Psoas muscle (tissue), 2 donors: Measurements from ENCODE around the gene TRMO.

- PRO-cap, 2 experiments = no peak in any of the 2 experiments
Measured at GRCh38 chr9:96391044-96391709, 7.7 kb upstream of the SLC35D2 start.

GRCh38 chr9:96417056-96417646, 1.0 kb downstream of the ZNF367 start:
- PRO-cap, 2 experiments = peak in 2 of 2 experiments; most common plus-strand start chr9:96417485 (in 2); most common minus-strand start chr9:96417445 (in 2)

DNA sequence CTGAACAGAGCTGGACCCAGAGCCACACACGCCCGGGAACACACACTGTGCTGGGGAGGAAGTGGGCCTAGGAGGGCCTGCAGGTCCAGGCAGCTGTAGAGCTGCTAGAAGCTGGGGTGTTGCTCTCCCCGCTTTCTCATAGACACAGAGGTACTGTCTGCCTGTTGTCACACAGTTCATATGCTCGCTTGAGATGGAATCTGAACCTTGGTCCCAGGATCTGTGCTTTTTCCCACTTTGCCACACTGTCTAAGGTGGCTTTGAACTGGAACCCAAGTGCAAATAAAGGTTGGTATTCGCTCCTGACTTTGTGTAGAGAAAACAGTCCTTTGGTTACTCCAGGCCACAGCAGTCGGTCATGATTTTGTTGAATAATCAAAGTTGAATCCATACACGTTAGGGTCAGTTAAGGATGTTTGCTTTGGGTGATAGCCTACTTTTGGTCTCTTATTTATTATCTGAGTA, 41.1 kb downstream of the HABP4 start:
- PRO-cap, 2 experiments = no peak in any of the 2 experiments

GRCh38 chr9:96796686-96797308, 18.9 kb upstream of the ZNF510 start:
- PRO-cap, 2 experiments = no peak in any of the 2 experiments

- PRO-cap, 2 experiments = no peak in any of the 2 experiments
Measured at GRCh38 chr9:96937632-96938236, 9.1 kb downstream of the NUTM2G start.

DNA sequence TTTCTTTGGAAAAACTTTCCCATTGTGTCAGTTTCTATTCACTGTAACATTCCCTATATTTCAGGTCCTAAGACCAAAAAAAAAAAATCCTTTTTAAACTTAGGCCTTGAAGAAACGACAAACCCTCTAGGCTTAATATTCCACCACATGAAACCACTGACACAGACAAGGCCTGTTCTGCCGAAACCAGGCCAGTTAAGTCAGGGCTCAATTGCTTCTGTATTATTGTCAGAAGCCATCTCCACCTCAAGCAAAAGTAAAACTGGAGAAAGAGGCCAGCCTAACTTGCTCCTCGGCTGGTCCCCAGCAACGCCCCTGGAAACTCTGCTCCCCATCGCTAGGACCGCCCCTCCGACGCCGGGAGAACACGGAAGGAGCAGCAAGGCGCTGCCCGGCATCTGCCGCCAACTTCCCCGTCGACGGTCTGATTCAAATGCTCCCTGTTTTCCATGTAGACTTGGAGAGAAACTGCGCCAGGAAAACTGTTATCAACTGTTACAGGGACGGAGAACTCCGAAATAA, 26.4 kb downstream of the CTSV start:
- PRO-cap, 2 experiments = no peak in any of the 2 experiments

- PRO-cap, 2 experiments = no peak in any of the 2 experiments
Measured at GRCh38 chr9:97500897-97501341, 547 bp upstream of the TMOD1 start.

DNA sequence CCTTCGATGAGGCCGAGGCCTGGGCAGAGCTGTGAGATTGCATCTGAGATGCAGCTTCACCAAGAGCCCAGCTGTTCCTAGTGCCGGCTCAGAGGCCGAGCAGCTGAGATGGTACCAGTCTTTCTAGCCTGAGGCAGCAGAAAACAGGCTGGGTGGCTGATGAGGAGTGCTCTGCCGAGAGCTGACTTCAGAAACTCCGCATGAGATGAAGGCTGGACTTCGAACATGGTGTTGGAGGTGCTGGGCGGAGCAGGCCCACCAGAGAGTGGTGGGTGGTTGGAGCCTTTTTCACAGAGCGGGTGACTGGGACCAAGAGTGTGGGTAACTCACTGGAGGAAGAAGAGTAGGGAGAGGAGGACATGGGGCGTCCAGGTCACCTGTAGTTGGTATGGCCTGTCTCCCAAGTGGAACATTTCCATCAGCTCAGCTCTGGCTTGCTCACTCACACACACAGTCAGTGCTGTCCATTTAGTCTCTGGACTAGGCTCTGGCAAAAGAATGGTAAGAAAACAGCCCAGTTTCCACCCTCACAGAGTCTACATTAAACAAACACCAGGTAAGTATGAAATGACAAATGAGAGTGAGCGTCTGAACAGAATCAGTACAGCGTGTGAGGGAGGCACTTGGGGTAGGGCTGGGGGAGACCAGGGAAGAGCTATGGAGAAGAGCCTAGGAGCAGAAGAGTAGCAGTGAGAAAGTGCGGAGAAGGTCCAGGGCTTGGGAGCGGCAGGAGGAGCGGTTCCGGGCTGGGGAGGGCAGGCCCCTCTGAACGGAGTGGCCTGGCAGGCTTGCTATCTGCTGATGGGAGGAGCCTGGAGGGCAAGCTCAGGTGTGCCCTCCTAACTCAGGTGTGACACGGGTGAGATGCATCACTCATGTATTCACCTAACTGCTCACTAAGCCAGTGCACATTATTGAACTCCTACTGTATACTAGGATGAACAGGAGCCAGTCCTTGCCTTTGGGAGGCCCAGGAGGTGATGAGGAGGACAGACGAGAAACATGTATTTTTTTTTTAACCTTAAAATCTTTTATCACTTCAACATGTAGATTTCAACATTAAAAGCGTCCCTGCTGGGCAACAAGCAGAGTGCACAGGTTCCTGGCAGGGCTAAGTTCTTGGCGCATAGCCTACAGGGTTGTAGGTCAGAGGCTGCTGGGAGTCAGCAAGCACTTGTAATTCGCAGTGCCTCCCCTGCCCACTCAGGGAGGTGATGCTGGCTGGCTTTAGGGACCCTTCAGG, 55.1 kb downstream of the TMOD1 start:
- PRO-cap, 2 experiments = no peak in any of the 2 experiments

DNA sequence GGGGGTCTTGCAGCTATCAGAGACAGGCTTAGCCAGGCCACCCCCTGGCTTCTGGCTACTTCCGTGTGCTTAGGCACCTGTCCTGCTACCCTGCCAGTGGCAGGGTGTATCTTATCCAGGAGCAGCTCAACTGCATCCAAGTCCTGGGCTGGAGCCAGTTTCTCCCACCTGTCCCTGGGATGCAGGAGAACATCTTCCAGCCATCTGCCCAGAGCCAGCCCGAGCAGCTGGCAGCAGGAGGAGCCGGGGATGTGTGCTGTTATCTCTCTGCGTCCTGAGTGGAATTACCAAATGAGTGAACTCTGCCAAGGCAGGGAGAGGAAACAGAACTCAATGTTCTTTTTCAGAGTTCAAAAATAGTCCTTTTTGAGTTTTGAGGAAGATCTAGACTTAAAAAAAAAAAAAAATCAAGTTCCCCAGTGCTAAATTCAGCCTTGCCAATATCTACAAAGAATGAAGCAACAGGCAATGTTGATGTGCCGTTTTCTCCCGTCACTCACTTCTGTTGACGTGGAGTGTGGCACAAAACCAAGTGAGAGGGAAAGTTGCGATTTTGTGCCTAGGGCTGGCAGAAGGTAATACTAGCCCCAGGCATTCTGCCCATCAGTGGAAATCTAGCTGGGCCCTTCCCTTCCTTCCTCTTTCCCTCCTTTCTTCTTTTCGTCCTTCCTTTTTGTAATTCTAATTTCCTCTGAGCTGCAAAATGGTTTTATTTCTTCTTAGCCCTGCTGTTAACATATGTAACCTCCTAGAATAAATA, 56.2 kb downstream of the TMOD1 start:
- PRO-cap, 2 experiments = no peak in any of the 2 experiments

- PRO-cap, 2 experiments = no peak in any of the 2 experiments
Measured at GRCh38 chr9:97576931-97577457, 56.2 kb downstream of the TSTD2 start.

DNA sequence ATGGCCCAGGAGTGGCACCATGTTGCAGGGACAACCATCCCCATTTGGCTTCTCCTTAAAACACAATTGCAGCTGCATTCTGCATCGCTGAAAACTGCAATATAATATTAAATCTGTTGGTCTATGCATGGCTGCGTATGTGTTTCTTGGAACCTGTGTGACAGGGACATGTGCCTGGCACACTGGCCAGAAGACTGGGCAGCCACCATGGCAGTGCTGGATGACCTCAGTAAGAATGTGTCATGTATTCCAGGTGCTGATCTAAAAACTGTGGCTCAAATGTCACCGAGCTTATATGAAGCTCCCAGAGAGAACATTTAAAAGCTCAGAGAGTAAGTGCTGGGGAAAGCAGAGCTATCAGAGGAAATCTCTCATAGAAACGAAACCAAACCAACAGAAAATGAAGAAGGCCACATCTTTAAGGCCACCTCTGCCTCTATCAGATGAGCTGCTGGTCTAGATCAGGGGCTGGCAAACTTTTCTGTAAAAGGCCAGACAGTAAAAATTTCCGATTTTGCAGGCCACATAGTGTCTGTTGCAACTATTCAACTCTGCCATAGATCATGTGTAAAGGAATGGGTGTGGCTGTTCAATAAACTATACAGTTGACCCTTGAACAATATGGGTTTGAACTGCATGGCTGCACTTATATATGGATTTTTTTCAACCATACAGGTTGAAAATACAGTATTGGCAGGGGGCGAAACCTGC, 31.9 kb downstream of the TSTD2 start:
- PRO-cap, 2 experiments = no peak in any of the 2 experiments

- PRO-cap, 2 experiments = no peak in any of the 2 experiments
Measured at GRCh38 chr9:97604412-97605402, 28.5 kb downstream of the TSTD2 start.

- PRO-cap, 2 experiments = no peak in any of the 2 experiments
Measured at GRCh38 chr9:97686883-97687423, 10.2 kb downstream of the XPA start.

DNA sequence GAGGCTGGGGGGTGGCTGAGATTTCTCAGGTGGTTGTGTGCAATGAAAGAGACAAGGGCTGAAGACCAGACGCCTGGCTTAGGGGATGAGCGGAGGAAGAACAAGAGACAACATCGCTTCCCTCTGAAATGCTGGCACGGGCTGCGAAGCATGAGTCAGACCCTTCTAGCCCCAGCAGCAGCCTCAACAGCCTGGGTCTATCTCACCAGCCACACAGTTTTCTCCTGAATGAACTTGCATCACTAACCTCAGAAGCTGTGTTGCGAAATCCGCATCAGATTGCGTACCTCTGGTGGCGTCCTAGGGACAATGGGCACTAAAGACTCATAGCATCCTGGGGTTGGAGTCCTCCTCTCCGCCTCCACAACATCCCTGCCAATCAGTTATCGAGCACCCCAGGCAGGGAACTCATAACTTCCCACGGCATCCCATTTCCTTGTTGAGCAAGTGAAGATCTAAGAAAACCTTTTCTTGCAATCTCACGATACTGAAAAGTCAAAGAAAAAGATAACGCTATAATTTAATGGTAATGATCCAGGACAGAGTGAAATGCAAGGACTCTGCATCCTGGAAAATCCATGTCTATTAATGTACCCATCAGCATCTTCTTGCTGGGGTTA, 23.8 kb downstream of the FOXE1 start:
- PRO-cap, 2 experiments = no peak in any of the 2 experiments

- PRO-cap, 2 experiments = peak in 2 of 2 experiments; most common plus-strand start chr9:97922285 (in 2); most common minus-strand start chr9:97922500 (in 2)
Measured at GRCh38 chr9:97921881-97922829, at the start of gene TRMO. TRMO (minus strand) TSS chr9:97922500.

GRCh38 chr9:97923710-97924626, 1.7 kb upstream of the TRMO start:
- PRO-cap, 2 experiments = no peak in any of the 2 experiments

GRCh38 chr9:97980917-97981822, 2.0 kb upstream of the ANP32B start:
- PRO-cap, 2 experiments = peak in 2 of 2 experiments; most common plus-strand start chr9:97981216 (in 2); most common minus-strand start chr9:97981123 (in 2)

DNA sequence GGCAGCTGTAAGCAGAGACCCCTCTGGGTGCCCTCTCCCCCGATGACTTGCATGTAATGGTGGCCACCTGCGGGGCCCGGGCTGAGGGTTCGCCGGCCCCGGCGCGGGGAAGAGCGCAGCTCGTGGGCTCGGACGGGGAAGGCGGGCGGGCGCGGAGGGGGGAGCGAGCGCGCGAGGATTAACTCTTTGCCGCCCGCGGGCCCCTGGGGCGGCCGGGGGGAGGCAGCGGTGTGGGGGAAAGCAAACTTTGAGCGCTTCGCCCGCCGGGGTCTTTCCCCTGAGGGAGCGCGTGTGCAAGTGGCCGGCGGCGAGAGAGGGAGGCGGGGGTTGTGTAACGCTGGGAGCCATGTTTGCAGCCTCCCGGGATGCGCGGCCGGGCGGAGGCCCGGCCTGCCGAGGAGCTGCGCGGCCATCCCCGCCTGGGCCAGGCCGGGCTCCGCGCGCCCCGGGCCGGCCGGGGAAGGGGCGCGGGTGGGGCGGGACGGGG, 505 bp downstream of the ANP32B start:
- PRO-cap, 2 experiments = peak in 1 of 2 experiments; most common plus-strand start position 206 of the sequence (in 1); most common minus-strand start position 112 of the sequence (in 1)

GRCh38 chr9:98035455-98035904, 21.1 kb upstream of the NANS start:
- PRO-cap, 2 experiments = peak in 2 of 2 experiments; most common minus-strand start chr9:98035746 (in 2)

- PRO-cap, 2 experiments = no peak in any of the 2 experiments
Measured at GRCh38 chr9:98045314-98045844, 11.2 kb upstream of the NANS start.